T-cell (primary cell): ENCODE measurements around a stretch of chr1.

DNA sequence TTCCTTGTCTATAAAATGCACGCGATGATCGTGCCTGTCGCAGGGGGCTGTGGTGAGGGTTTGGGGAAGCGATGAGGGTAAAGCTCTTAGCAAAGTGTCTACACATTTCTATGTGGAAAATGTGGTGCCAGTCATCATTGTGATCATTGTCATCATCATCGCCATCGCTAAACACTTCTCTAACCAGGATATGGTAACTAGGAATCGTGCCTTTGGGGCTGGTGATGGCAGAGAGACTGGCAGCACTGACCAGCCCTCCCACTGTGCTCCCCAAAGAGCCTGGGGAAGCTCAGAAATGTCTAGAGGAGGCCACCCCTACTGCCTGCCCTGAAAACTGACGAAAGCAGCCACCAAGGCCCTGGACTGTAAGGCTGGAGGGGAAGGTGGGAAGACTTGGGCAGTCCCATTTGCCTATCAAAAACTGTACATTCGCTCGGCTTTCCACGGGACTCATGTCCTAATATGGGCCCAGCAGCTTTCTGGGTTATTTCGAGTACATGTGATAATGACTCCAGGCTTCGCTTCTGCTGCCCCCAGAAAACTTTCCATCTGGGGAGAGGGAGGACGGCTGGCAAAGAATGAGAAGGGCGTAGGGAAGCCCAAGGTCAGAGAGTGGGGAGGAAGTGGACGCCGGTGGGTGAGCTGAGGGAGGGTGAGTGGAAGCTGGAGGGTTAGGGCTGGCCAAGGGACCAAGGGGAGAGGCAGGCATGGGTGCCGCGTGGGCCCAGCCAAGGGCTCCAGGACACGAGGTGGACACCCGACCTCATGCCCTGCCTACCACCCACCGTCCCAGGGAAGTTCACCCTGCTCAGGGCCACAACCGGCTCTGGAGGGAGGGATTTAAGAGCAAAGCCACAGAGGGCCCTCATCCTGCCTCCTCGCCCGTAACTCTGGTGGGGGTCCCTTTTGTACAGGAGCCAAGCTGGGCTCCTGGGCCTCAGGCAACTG lies 76.0 kb downstream of the CASZ1 start:
- PRO-cap, 7 experiments: no peak in any of the 7 experiments

- PRO-cap, 7 experiments: no peak in any of the 7 experiments
These were observed 16.6 kb downstream of the CASZ1 start for GRCh38 chr1:10779745-10780264.

DNA sequence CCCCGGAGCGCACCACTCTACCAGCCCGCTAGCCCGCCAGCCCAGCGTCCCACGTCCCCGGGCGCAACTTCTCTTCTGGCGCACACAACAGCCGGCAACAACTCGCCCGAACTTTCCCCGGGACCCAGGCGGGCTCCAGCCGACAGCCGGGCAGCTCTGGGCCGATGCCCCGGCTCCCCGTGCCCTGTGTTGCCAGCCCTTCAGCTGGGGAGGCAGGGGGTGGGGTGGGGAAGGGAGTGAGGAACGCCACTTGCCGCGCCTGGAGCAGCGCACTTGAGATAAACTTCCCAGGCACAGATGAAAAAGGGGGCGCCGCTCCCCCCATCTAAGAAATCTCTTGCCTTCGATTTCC lies 977 bp downstream of the CASZ1 start:
- PRO-cap, 7 experiments: no peak in any of the 7 experiments

- PRO-cap, 7 experiments: peak in 3 of 7 experiments; most common plus-strand start chr1:10903948 (in 3)
These were observed 78.2 kb downstream of the C1orf127 start for GRCh38 chr1:10903765-10904056.

GRCh38 chr1:11060640-11060795 lies 700 bp upstream of the SRM start:
- PRO-cap, 7 experiments: no peak in any of the 7 experiments

GRCh38 chr1:11130619-11131029 lies 31.0 kb upstream of the EXOSC10 start:
- PRO-cap, 7 experiments: no peak in any of the 7 experiments

- PRO-cap, 7 experiments: no peak in any of the 7 experiments
These were observed 6.4 kb downstream of the MTOR start for GRCh38 chr1:11255935-11256383.

DNA sequence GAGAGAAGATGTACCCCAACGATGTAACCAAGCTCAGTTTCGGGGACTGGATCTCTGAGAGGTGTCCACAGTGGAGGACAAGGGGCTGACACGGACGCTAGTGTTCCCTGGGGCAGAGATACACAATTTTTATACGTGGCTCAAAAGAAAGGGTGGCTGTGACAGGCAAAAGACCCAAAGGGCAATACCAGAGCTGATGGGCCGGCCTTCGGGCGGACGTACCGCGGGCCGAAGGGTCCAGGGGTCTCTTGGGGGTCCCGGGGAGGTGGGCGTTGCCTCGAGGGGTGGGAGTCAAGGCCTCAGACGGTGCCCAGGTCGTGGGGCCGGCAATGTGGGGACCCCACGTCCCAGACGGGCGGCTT lies 370 bp downstream of the MTOR start:
- PRO-cap, 7 experiments: no peak in any of the 7 experiments

- PRO-cap, 7 experiments: no peak in any of the 7 experiments
These were observed 5.3 kb downstream of the FBXO2 start for GRCh38 chr1:11648738-11649554.

DNA sequence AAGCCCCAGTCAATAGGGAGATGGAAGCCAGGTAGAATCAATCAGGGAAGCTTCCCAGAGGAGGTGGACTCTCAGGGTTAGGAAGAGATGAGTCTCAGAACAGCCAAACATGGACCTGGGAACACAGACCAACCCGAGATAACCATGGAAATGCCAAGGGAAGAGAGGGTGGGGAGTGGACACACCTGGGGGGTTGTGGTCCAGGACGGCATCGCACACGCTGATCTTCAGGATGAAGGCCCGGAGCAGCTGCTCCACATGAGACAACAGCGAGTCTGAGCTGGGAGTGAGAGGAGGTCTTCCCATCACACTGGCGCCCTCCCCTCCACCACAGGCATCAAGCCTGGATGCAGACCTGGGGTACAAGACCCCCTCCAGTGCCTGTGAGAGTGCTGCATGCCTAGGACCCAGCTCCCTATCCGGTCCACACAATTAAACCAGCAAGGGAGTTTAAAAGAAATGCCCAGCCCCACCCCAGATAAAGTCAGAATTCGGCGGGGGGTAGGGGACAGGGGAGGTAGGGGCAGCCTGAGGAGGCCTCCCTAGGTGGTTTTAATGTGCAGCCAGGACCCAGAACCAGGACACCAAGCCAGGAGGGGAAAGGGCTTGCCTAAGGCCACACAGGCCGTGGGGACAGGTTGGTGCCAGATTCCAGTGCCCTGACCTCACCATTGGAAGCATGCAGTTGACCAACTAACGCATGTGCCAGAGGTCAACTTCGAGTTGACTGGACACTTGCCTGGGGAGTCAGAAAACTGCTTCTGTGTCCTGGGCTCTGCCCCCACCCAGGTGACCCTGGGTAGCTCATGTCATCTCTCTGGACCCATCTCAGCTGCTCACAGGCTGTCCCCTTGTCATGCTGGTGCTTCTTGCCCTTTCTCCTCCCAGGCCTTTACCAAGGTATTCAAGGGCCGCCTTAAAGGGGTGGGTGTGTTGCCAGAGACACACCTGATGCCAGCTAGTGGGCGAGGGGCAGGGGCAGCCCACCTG lies 4.8 kb downstream of the MAD2L2 start:
- PRO-cap, 7 experiments: no peak in any of the 7 experiments

DNA sequence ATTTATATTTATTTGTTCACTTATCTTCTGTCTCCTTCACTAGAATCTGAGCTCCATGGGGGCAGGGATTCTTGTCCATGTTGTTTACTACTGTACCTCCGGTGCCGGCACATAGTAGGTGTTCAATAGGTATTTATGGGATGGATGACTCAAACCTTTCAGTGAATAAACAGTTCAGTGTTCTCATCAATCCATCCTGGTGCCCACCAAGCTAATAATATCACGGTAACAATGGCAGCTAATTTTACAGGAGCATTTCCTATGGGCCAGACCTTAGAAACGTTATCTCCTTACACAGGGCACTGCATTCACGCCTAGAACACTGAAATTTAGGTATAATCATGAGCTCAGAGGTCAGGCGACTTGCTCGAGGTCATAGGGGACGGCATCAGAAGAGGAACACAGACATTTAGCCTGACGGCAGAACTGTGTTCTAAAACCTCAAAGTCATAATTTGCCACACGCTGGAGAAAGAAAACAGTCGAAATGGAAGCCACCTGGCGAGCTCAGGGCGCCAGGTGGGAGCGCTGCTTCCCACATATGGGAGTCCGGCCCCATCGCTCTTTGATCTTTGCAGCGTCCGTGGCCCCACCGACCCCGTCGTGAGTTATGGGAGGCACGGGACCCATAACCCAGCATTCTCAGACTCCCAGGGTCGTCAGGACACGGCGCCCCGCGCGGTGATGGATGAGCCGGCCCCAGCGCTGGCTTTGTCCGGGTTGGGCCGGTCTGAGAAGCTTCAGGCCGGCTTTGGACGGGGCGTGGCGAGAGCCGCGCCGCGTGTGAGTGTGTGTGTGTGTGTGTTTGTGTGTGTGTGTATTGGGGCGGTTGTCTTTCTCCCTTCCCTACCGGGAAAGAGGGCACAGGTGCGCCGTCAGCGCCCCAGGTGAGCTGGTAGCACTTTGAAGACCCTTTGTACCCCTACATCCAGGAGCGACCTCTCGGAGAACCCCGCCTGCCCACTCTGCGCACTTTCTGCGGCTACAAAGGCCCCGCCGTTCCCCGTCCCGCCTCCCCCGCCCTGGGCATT lies 1.1 kb upstream of the DRAXIN start:
- PRO-cap, 7 experiments: no peak in any of the 7 experiments

- PRO-cap, 7 experiments: no peak in any of the 7 experiments
These were observed 20.8 kb downstream of the MTHFR start for GRCh38 chr1:11784532-11785836.

GRCh38 chr1:11788487-11789333 lies 17.1 kb downstream of the MTHFR start:
- PRO-cap, 7 experiments: no peak in any of the 7 experiments

GRCh38 chr1:11992325-11992683 lies 12.1 kb downstream of the MFN2 start:
- PRO-cap, 7 experiments: no peak in any of the 7 experiments

- PRO-cap, 7 experiments: no peak in any of the 7 experiments
These were observed 17.3 kb upstream of the MIIP start for GRCh38 chr1:12001980-12002465.

GRCh38 chr1:12148010-12148730 lies 18.6 kb upstream of the TNFRSF1B start:
- PRO-cap, 7 experiments: no peak in any of the 7 experiments

DNA sequence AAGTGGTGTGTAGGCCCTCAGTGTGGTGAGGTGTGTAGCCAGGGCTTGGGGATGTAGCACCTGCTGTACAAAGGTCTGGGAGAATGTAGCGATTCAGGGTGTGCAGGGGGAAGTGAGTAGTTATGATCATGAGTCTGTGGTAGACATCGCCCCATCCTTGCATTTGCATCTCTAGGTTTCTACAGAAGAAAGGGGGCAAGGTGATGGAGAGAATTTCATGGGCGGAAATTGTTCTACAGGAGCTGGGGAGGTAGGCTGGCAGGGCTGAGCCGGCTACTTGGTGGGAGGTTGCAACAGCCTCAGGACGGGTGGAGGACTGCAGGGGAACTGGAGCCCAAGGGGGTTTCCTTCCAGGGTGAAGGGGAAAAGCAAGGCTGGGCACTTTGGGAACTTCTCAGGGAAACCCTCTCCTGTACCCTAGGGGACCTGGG lies 14.7 kb upstream of the TNFRSF1B start:
- PRO-cap, 7 experiments: no peak in any of the 7 experiments

- PRO-cap, 7 experiments: no peak in any of the 7 experiments
These were observed 3.0 kb downstream of the TNFRSF1B start for GRCh38 chr1:12169798-12170149.

GRCh38 chr1:12170150-12170758 lies 3.5 kb downstream of the TNFRSF1B start:
- PRO-cap, 7 experiments: peak in 1 of 7 experiments; most common plus-strand start chr1:12170573 (in 1); most common minus-strand start chr1:12170337 (in 1)

DNA sequence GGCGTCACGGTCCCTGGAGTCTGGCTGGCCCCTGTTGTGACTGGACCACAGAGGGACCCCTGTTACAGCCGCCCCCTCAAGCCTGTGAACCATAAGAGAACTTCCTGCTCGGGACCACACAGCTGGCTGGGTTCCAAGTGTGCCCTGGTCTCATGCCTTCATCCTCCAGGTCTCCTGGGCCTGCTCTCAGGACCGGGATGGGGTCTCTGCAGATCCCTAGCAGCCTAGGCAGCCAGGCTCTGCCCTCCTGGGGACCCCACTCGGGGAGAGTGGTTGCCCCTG lies 20.6 kb upstream of the VPS13D start:
- PRO-cap, 7 experiments: peak in 1 of 7 experiments; most common plus-strand start position 101 of the sequence (in 1)